Heart (tissue), 3 donors: ENCODE results near the gene UBE2L6.

DNA sequence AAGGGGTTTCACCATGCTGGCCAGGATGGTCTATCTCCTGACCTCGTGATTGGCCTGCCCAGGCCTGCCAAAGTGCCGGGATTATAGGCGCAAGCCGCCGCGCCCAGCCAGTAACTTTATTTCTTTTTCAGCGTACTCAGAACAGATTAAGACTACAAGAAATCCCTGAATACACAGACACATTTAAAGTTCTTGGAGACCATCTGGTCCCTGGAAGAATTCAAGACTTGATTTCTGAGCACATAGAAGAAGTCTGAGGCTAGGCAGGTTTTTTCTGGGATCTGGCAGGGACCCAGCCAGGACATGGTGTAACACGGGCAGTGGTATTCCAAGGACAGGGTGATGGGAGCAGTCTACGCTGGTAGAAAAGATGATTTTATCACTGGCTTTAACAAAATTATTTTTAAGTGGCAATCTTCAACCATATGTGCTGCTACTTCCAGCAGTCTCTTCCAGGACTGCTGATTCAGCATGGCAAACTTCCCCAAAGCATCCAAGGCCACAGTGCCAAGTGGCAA lies 105.3 kb upstream of the OR5AK2 start:
- RAMPAGE, long total RNA, 2 experiments = no peak in any of the 2 experiments

DNA sequence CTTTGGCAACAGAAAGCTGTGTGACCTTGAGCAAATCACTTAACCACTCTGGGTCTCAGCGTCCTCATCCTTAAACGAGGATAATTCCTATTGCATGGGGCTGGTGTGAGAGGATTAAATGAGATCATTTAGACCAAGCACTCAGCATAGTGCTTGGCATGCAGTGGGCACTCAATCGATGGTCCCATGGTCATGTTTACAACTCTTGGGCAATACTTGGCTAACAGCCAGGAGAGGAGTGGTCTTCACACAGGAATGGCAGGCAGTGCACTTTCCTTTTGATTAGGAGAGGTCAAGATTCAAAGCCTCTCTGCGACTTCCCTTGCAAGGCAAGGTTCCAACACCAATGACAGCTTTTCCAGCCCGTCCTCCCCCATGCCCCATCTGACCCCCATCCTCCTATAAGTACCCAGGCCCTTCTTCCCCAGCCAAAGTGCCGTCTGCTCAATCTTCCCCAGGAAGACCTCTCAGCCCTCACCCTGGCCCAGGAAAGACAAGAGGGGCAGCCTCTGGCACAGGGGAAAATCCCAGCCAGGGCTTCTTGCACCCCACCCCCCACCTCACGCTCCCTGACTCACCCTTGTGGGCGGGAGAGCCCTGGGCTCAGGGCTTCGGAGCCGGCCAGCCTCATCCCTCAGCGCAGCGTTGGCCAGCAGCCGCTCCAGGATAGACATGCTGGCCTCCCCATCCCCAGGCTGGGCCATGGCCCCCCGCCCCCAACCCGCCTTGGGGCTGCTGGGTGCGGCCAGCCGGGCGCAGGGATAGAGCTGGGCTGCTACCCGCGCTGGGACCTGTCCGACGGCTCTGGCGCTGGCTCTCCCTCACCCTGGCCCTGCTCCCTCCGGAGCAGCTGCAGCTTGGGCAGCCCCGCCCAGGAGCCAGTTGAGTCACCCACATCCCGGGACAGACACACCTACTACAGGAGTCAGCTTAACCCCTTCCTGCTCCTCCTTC lies 13.8 kb downstream of the TNKS1BP1 start:
- RAMPAGE, long total RNA, 2 experiments = no peak in any of the 2 experiments

GRCh38 chr11:57321159-57321506 lies 3.6 kb downstream of the TNKS1BP1 start:
- RAMPAGE, long total RNA, 2 experiments = no peak in any of the 2 experiments

DNA sequence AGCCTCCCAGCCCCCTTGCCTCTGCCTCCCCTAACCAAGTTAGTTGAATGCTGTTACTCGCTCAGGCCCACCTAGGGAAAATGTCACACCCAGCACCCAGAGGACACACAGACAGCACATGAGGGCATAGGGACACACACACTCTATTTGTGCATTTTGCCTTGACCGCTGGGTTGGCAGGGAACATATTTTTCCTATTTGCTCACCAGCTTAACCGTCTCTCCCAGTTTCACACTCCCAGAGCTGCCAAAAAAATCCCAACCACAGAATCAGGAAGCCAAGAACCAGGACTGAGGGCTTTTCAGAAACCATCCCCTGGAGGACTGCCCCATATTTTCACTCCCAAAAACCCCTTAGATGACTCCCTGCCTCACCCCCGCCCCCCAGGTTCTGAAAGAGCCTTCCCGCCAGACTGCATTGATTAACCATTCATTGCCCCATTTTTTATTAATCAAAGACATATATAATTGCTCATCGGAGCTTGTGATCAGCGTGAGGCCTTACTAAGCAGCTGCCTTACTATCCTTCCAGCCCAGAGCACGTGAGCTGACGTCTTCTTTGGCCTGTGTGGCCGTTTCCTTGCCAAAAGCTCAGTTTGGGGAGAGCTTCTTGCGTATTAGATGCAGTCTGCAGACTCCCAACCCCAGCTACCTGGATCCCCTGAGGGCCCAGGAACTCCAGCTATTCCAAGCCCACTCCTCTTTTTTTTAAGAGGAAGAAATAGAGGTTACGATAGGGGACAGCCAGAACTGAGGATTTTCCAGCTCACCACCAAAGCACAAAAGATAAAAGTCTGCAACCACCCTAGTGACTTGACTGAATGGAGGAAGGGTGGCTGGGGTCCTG lies 639 bp upstream of the SLC43A3 start:
- RAMPAGE, long total RNA, 2 experiments = start-site peak on the minus strand in 1 of 2 experiments, centred at position 113 of the sequence, 62 reads per replicate

DNA sequence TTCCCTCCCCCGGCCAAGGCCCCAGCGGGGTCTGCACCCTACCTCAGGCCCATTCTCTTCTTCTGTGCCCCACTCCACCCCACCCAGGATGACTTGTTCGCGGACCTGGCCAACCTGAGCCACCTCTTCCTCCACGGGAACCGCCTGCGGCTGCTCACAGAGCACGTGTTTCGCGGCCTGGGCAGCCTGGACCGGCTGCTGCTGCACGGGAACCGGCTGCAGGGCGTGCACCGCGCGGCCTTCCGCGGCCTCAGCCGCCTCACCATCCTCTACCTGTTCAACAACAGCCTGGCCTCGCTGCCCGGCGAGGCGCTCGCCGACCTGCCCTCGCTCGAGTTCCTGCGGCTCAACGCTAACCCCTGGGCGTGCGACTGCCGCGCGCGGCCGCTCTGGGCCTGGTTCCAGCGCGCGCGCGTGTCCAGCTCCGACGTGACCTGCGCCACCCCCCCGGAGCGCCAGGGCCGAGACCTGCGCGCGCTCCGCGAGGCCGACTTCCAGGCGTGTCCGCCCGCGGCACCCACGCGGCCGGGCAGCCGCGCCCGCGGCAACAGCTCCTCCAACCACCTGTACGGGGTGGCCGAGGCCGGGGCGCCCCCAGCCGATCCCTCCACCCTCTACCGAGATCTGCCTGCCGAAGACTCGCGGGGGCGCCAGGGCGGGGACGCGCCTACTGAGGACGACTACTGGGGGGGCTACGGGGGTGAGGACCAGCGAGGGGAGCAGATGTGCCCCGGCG lies 15.9 kb downstream of the RTN4RL2 start:
- RAMPAGE, long total RNA, 2 experiments = no peak in any of the 2 experiments

GRCh38 chr11:57485608-57486189 lies 25.4 kb downstream of the RTN4RL2 start:
- RAMPAGE, long total RNA, 2 experiments = no peak in any of the 2 experiments

GRCh38 chr11:57526628-57527396 lies 3.7 kb downstream of the TIMM10 start:
- RAMPAGE, long total RNA, 2 experiments = no peak in any of the 2 experiments

DNA sequence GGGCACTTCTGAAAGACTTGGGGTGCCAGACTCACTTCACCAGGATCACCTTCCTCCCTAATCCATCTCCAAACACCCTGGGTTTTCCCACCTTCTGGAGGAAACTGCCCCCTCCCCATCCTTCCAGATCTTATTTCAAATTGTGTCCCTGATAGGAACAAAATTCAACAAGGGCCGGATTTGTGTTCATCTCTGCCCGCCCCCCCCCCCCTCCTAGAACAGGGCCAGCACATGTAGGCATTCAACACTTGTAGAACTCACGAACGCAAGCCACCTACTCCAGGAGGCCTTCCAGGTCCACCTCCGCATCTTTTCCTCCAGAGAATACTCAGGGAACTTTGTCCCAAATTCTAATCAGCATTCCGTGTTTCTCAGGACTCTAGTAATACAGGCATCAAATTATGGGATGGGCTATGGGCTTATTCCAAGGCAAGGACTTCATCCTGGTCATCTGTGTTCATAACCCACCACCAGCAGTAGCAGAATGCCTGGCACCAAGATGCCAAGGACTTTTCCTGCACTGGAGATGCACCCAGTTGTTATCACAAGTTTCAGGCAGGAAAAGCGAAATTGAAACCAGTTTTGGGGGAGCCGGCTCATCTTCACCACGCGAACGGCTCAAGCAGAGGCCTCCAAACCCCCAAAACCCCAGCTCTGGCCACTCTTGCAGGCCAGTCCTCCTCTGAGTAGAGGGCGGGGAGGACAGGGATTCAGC lies 566 bp downstream of the UBE2L6 start:
- RAMPAGE, long total RNA, 2 experiments = no peak in any of the 2 experiments

DNA sequence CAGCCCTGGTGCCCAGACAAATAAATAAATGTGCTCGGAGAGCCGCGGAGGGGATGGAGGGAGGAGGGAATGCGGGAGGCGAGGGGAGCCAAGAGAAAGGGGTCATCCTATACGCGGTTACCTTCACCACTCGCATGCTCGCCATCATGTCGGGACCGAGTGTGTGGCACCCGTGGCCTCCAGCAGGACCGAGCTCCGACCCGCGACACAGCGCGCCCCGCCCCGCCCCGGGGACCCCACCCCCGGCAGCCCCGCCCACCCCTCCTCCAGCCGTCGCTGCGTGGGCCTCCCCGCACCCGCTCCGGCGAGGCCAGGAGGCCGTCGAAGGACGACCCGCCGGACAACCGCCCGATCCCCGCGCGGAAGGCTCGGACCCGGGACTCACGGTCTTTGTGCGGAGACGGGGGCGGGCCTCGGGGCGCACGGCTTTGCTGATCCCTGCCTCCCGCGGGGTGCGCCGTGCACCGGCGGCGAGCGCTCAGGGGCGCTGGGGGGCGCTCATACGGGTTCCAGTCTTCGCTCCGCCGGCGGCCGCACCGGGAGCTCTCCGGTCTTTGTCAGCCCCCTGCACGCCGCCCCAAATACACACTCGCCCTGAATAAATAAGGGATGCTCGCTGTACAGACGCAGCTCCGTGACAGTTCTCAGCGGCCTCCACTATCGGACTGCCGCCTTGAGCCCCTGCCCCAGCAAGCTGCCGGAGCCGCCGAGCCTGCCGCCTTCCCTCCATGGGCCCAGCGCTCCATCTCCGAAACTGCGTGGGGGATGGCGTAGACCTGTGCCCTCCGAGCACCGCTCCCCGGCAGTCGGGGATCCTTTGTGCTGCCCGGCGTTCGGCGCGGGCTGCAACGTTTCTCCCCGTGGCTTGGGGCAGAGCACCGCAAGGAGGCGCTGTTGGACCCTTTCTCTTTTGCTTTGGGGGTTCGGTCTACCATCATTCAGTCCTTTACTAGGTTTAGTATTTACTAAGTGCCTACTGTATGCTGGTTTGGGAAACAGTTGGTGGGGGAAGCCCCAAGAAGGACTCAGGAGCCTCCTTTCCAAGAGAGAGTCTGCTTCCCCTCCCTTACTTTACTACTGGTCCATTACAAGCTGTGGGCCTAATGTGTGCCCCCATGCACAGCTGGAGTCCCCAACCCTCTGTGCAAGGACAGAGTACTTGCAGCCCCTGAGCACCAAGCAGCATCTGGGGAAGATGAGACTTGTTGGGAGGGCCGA lies at the start of gene UBE2L6:
Gene UBE2L6 (minus strand): TSS at position 209 of the 1,218 bp plus-strand sequence.
- RAMPAGE, long total RNA, 2 experiments = start-site peak on the minus strand in 2 of 2 experiments, centred at positions 180 to 182 of the sequence, 112 to 454 reads per replicate

DNA sequence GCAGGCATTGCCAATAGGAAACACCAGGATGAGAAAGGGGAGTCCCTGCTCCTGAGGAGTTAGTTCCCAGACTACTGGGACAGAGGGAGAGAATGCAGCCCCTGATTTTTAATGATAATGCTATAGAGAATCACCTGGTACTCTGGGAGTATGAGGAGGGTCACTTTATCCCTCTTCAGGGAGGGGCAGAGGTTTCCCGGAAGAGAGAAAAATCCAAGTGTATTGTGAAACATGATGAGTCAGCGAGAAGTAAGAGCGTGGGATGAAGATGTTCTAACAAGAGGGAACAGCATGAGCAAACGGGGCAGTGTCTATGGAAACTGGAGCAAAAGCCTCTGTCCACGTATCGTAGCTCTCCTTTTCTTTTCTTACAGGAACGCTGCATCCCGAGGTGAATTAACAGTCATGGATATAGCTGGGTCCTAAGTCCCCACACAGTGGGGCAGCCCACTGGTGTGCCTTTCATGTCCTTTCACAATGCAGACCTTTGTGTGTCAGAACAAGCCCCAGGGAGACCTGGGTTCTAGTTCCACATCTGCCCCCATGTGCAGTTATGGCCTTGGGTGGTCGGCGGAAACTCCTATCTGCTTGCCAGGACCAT lies 1.9 kb upstream of the UBE2L6 start:
- RAMPAGE, long total RNA, 2 experiments = no peak in any of the 2 experiments

GRCh38 chr11:57638044-57639146 lies 11.3 kb downstream of the YPEL4 start:
- RAMPAGE, long total RNA, 2 experiments = start-site peak on the plus strand in 1 of 2 experiments, at chr11:57637807-57638376 at its widest, 24 reads per replicate

DNA sequence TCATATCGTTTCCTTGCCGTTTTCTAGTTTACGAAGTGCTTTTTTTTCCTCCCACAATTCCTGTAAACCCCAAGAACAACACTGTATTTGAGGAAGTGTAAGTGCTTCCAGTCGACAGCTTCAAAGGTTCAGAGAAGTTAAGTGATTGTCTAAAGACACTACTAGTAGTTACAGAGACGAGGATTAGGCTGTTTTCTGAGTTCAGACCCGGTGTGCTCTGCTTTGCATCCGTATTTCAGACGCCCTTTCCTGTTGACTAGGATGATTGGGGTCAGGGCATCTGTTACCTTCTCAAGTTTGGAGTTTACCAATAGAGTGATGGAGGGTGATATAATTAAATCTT lies 428 bp downstream of the CLP1 start:
- RAMPAGE, long total RNA, 2 experiments = no peak in any of the 2 experiments

GRCh38 chr11:57683653-57683891 lies 15.7 kb downstream of the ZDHHC5 start:
- RAMPAGE, long total RNA, 2 experiments = no peak in any of the 2 experiments

- RAMPAGE, long total RNA, 2 experiments = no peak in any of the 2 experiments
These were observed 6.9 kb upstream of the SELENOH start for GRCh38 chr11:57734381-57734877.

DNA sequence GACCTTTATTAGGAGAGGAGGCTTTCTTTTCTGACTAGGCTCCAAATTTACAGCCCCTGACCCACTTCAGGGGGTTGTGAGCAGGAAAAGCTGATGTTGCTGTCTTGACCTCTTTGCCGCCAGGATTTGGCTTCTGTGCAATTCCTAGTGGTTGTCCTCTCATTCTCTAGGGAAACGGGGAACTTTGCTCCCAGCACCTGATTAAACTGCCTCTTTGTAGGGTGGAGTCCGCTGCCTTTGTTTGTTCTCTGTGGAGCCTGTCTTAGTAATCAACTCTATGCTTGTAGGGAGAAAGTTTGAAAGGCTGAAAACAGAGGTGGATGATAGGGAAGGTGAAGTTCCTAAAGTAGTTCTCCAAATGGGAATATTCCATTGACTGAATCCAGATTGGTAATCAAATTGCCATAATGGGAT lies 16.4 kb downstream of the CTNND1 start:
- RAMPAGE, long total RNA, 2 experiments = no peak in any of the 2 experiments

DNA sequence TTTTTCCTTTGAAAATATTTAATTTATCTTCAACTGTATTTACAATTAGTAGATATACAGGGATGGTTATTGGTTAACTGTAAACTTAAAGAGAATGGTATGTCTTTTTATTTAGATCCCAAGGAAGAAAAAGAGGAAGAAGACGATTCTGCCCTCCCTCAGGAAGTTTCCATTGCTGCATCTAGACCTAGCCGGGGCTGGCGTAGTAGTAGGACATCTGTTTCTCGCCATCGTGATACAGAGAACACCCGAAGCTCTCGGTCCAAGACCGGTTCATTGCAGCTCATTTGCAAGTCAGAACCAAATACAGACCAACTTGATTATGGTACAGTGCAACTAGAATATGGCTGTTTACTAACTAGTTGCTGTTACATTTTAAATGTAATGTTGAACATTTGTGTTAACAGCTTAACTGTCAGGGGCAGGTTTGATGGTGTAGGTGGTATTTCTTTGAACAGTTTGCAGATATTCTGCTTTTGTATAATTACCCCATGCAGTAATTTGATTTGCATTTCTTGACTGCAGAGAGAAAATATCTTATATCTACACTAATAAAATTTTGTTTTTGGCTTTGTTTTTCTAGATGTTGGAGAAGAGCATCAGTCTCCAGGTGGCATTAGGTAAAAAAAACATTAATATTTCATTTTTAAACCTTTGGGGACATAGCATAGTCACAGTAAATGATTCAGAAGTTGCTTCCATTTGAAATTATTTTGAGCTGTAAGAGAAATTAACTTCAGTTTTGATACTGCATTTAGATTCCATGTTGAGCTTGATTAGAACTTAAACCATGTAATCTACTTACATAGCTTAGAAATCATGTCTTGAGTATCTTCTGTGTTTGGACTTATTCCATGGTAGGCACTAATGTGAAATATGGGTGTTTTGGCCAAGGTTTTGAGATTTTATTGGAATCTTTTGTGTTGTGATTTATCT lies 12.5 kb upstream of the CNTF start:
- RAMPAGE, long total RNA, 2 experiments = no peak in any of the 2 experiments

DNA sequence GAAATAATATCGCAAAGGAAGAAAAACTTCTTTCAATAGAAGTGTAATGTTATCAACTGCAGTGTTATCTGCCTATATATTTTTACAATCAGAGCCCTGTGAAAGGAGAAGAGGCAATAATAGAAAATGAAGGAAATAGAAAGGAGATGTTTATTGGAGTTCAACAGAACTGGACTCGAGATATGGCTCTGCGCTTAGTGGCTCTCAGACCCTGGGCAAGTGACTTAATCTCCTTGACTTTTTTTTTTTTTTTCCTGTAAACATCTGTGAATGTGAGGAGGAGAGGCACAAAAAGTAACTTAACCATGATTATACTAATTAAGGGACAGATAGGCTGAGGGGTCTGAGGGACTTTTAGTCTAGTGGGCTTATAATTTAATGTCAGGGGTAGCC lies 18.9 kb downstream of the CNTF start:
- RAMPAGE, long total RNA, 2 experiments = no peak in any of the 2 experiments

DNA sequence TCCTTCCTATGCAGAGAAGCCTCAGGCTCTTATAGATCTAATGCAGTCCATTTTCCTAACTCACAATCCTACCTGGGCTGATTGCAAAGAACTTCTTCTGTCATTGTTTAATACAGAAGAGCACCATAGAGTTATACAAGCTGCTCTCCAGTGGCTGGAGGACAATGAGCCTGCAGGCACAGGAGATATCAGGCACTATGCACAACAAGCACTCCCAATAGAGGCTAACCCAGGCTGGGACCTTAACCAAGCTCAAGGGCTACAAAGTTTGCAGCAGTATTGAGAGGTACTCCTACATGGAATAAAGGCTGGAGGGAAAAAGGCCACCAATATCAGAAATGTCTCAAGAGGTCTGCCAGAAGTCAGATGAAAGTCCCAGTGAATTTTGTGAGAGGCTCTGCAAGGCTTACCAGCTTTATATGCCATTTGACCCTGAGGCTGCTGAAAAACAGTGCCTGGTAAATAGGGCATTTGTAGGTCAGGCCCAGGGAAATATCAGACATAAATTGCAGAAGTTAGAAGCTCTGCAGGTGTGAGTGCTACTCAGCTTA lies 40.2 kb upstream of the GLYAT start:
- RAMPAGE, long total RNA, 2 experiments = no peak in any of the 2 experiments

GRCh38 chr11:58939953-58940530 lies 754 bp downstream of the GLYATL1 start:
- RAMPAGE, long total RNA, 2 experiments = no peak in any of the 2 experiments

GRCh38 chr11:58945630-58945915 lies 6.3 kb downstream of the GLYATL1 start:
- RAMPAGE, long total RNA, 2 experiments = no peak in any of the 2 experiments